AG09319 (cell line): ENCODE results near the gene TNFRSF21.

DNA sequence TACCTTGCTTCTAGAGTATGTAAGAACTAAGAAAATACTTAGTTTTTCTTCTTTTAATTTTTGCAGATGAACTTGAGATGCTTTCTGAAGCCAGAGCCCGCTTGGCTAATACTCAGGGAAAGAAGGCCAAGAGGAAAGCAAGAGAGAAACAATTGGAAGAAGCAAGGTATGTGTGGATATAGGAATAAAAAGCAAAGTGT is 8.7 kb downstream of the CDC5L start:
- RRBS: no CpG with 5 or more reads among the region's 1 CpG

DNA sequence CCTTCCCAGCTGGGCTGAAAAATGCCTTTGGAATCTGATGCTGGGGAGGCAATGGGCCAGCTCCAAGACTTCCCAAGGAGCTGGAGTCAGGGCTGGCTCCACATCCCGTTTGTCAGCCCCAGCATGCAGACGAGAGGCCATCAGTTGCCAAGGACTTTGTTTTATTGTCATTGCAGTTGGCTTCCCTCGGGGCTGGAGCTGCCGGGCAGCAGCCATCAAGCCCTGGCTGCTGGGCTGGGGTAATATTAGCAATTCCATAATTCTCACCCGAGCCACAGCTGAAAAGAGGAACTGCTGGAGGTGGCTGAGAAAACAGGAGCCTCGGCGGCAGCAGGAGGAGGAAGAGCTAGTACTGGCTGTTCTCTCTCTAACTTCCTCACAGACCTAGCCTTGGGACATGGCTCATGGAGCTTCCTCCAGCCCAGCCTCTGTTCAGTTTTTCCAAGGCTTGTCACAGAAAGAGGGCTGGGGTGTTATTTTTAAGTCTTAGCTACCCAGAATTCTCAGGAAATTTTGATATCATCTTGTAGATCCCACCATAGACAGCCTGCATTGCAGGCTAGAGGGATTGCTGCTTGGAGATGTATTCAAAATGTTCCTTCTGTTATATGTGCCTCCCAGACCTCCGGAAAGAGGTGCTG is 182.6 kb downstream of the CDC5L start:
- RRBS: no CpG with 5 or more reads among the region's 8 CpGs

- RRBS: no CpG with 5 or more reads among the region's 6 CpGs
Observed at GRCh38 chr6:45504938-45505493, 127.3 kb upstream of the SUPT3H start.

DNA sequence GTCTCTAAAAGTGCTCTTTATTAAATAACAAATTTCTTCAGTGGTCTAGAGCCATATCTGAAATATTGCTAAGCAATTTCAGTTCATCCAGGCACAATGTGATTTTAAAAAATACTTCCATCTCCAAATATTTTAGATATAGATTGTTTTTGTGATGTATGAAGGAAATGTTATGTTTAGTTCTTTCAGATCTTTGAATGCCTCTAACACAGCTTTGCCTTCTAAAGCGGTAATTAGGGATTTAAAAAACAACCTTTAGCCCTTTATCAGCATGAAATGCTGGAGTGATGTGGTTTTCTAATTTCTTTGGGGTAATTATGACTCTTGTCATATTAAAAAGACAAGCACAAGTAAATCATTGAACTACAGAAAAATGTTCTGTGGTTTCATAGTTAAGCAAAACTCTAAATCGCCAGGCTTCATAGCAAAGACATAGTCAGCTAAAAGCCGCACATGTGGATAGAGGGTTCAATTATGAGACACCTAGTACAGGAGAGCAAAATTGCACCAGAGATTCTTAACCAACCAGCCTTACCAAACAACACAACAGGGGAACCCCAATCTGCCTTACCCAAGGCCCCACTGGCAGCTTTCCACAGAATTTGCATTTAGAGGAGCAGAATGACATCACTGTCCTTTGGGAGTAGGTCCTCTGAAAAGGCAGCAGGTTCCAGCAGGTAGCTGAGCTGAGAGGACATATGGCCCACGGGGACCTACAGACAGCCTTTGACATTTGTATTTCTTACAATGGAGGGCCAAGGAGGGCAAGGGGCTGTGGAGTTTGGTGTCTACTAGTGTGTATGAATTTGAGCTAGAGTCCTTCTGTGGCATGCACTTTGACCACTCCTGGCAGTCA is 170.8 kb upstream of the SUPT3H start:
- RRBS: no CpG with 5 or more reads among the region's 4 CpGs

DNA sequence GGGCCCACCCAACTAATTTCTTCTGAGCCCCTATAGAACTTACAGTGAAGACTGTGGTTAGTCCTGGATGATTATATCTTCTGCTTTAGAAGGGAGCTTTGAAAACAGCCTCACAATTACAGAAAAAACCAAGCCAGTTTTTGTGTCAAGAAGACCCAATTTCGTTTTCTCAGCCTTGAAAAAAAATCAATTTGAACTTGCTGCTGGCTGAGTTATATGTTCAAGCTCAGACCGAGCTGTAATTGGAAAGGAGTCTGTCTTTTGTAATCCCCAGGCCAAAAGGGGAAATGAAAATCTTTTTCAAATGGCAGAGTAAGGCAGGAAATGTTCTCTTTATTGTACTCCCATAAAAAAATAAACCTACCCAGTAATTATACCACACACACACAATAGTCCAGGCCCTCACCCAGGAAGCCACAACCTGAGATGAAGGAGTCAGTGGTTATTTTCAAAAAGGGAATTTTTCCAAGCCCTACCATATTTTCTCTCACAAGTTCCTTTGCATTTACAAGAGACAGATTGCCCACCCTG is 45.4 kb downstream of the CLIC5 start:
- RRBS: no CpG with 5 or more reads among the region's 2 CpGs

GRCh38 chr6:45988577-45989095 is 27.0 kb downstream of the CLIC5 start:
- RRBS: no CpG with 5 or more reads among the region's 3 CpGs

GRCh38 chr6:46053034-46053598 is 37.5 kb upstream of the CLIC5 start:
- RRBS: no CpG with 5 or more reads among the region's 5 CpGs

DNA sequence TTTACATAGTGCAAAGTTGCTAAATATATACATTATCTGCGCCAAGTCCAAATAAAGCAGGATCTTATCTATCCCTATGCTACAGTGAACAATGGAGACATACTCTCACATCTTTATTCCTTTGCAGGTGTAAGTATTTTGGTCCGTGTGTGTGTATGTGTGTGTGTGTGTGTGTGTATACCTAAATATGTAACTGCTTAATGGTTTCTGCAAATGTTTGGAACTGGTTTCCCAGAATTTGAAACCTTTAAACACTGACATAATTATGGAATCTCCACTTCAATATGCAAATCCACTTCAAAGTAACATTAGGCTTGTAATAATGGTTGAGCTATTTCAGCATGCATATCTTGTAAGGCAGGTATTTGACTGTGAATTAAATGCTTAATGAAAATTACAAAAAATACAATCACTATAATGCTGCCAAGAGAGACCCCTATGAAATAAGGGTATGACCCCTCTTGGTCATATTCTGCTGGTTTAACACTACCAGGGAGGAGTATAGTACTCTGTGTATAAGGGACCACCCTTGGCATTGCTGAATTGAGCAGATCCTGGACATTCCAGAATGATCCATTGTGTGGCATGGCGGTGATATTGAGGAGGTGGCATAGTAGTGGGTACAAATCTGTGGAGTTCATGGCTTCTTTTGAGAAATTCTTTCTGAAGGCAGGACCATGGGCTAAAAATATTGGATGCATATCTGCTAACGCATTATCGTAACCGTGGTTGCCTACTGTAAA is 9.6 kb downstream of the ENPP5 start:
- RRBS: no CpG with 5 or more reads among the region's 6 CpGs

GRCh38 chr6:46648828-46649279 is 3.8 kb downstream of the CYP39A1 start:
- RRBS: no CpG with 5 or more reads among the region's 3 CpGs

- RRBS: no CpG with 5 or more reads among the region's 2 CpGs
Observed at GRCh38 chr6:46671915-46672802, 15.5 kb upstream of the TDRD6 start.

GRCh38 chr6:46832182-46832385 is 38.9 kb downstream of the MEP1A start:
- RRBS: no CpG with 5 or more reads among the region's 3 CpGs

DNA sequence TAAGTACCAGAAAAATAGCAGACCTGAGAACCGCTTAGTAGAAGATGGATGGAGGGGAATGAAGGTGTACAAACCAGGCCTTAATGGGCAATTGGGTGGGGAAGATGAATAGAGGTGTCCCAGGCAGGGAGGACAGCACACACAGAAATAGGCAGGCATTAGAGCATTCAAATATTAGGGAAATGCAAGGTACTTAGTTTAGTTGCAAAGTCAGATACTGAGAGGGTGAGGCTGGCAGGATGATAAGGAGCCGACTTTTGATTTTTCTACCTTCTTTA is 31.1 kb upstream of the ADGRF5 start:
- RRBS: no CpG with 5 or more reads among the region's 2 CpGs

GRCh38 chr6:47047425-47047877 is 5.3 kb upstream of the ADGRF1 start:
- RRBS: no CpG with 5 or more reads among the region's 6 CpGs

GRCh38 chr6:47076704-47077304 is 34.7 kb upstream of the ADGRF1 start:
- RRBS: no CpG with 5 or more reads among the region's 6 CpGs

DNA sequence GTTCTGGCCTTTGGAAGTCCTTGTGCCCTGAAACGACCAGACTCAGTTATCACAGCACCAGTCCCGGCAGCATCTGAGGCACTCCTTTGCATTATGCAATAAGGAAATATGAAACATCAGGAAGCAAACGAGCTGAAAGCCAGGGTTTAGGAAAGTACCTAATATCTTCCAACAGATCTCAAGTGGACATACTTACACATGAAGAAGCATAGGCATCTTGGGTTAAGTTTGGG is 61.9 kb upstream of the ADGRF1 start:
- RRBS: no CpG with 5 or more reads among the region's 3 CpGs

DNA sequence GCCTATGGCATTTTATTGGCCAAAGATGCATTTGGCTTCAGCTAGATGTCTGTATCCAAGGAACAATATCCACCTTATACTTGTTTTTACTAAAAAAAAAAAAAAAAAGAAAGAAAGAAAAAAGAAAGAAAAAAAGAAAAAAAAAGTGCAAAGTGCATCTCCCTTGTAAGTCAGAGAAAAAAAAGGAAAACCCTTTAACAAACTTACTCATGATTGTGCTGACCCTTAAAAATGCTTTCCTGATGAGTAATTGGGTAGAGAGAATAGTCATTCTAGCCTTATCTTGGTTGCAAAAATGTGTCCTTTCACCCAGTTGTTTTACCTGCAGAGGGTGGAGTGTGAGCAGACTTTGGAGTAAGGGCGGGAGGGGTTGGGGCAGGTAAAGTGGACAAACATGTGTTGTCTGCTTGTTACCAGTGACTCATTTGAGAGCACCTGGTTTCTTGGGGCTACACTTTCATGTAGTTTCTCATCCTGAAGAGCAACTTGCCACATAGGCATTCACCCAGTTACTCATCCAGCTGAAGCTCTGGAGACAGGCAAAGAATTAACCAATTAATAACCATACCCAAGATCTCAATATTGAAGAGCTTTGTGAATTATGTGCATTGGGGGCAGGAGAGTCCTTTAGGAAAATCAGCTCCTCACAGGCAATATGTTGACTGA is 121.2 kb downstream of the TNFRSF21 start:
- RRBS: no CpG with 5 or more reads among the region's 1 CpG

- RRBS: no CpG with 5 or more reads among the region's 6 CpGs
Observed at GRCh38 chr6:47197957-47198603, 111.6 kb downstream of the TNFRSF21 start.

GRCh38 chr6:47230556-47231108 is 79.1 kb downstream of the TNFRSF21 start:
- RRBS: no CpG with 5 or more reads among the region's 6 CpGs

DNA sequence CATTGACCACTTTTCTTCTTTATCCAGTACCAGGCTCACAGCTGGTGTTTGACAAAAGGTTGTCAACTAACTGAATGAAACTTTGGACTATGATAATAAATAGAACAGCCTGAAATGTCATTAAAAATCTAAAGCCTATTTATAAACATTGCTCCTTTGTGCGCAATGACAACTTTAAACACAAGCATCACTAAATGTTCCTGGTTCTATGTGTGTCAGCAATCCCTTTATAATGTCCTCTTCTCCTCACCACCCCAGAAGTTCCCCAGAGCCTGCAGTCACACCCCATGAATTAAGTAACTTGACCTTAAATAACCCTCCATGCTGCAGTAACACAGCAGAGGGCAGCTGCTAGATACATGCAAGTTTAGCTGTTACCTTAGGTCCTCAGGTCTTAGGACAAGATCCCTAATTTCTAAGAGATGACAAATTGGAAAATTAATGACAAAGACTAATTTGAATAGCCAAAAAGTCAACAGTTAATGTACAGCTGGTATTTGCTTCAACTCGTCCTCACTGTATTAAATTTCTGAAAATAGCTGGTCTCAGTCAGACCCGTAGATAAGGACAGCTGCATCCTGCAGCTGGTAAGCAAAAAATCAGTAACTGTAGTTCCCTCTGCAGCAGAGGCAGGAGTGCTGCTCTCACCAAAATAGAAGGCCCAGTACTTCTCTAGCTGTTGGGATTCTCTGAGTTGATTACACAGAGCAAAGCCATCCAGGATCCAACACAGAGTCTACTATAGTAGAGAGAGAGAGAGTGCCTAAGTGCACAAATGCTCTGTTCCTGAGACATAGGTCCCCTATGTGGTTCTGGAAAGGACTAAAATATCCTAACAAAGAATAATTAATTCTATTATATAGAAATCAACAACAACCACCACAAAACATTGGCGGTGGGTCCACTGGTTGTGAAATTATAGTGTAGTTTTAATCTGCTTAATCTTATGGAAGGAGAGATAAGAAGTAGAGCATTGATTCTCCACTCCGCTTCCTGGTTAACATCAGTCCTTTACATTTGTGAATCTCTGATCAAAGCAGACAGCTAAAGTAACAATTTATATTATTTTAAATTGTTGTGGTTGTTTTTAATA is 62.3 kb downstream of the TNFRSF21 start:
- RRBS: no CpG with 5 or more reads among the region's 5 CpGs

GRCh38 chr6:47309043-47310173 is at the start of gene TNFRSF21:
TSS of gene TNFRSF21 (minus strand) at chr6:47309905.
- RRBS: under 1% methylated on average over 22 of the region's 99 CpGs